Right lobe of liver (tissue), 4 donors: ENCODE measurements around the gene KATNAL2.

DNA sequence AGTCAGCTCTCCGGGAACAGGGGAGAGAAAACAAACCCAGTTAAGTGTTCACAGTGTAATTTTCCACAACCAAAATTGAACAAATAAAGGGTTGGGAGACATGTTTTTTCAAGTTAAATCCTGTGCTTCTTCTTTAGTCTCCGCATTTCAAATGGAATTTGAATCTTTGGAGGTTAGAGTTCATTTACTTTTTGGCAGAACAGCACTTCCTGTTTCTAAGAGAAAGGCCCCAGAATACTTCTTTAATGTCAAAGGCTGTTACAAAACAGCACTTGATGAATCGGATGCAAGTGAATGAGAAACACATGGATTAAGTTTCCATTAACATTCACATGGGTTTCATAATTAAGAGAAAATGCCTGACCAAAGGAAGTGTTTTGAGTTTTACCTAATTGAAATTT is 570.2 kb upstream of the SYT4 start:
- PRO-cap, 4 experiments, result no peak in any of the 4 experiments
- RAMPAGE, long total RNA, 2 experiments, result no peak in any of the 2 experiments

DNA sequence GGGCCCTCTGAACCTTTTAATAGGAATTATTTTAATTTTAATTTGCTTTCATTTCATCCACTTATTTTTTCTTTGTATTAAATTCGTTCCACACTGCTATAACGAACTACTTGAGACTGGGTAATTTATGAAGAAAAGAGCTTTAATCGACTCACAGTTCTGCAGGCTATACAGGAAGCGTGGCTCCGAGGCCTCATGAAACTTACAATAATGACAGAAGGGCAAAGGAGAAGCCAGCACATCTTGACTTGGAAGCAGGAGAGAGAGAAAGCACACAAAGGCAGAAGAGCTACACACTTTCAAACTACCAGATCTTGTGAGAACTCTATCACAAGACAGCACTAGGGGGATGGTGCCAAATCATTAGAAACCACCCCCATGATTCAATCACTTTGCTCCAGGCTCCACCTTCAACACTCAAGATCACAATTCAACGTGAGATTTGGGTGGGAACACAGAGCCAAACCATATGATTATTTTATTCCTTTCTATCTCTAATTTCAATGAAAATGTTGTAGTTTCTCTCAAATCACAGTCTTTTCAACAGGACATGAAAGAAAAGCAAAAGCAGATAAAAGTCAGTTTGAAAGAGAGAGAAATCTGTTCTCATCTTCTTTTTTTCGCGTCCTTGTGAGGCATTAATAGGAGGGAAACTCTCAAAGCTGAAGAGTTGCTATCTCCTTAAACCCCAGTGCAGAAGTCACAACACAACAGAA is 655.9 kb upstream of the SYT4 start:
- PRO-cap, 4 experiments, result no peak in any of the 4 experiments
- RAMPAGE, long total RNA, 2 experiments, result no peak in any of the 2 experiments

GRCh38 chr18:44745379-44746214 is 64.9 kb downstream of the SETBP1 start:
- PRO-cap, 4 experiments, result no peak in any of the 4 experiments
- RAMPAGE, long total RNA, 2 experiments, result no peak in any of the 2 experiments

- PRO-cap, 4 experiments, result peak in 1 of 4 experiments; most common plus-strand start chr18:45239145 (in 1)
- RAMPAGE, long total RNA, 2 experiments, result no peak in any of the 2 experiments
Observed at GRCh38 chr18:45239030-45239357, 376.3 kb upstream of the SLC14A2 start.

- PRO-cap, 4 experiments, result no peak in any of the 4 experiments
- RAMPAGE, long total RNA, 2 experiments, result no peak in any of the 2 experiments
Observed at GRCh38 chr18:45686702-45686980, 37.3 kb upstream of the SLC14A1 start.

GRCh38 chr18:45686981-45687653 is 36.9 kb upstream of the SLC14A1 start:
- PRO-cap, 4 experiments, result no peak in any of the 4 experiments
- RAMPAGE, long total RNA, 2 experiments, result no peak in any of the 2 experiments

GRCh38 chr18:45771285-45771828 is 47.4 kb downstream of the SLC14A1 start:
- PRO-cap, 4 experiments, result no peak in any of the 4 experiments
- RAMPAGE, long total RNA, 2 experiments, result no peak in any of the 2 experiments

DNA sequence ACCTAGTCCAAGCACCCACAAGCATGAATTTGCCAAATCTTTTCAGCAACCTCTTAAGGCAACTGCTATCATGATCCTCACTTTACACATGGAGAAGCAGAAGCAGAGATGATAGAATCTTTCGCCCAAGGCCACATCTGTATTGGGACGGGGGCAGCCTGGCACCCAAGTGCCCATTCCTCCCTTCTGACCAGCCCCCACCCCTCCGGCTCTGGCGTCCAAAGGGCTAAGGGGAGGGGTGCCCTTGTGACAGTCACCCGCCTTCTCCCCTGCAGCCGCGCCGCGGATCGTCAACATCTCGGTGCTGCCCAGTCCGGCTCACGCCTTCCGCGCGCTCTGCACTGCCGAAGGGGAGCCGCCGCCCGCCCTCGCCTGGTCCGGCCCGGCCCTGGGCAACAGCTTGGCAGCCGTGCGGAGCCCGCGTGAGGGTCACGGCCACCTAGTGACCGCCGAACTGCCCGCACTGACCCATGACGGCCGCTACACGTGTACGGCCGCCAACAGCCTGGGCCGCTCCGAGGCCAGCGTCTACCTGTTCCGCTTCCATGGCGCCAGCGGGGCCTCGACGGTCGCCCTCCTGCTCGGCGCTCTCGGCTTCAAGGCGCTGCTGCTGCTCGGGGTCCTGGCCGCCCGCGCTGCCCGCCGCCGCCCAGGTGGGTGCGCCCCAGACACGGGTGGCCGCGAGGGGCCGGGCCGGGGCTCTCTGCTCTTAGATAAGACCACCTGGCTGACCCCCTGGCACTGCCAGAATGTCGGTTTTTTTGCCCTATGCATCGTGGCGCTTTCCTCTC is 13.2 kb downstream of the SIGLEC15 start:
- PRO-cap, 4 experiments, result peak in 3 of 4 experiments; most common plus-strand start position 293 of the sequence (in 3); most common minus-strand start position 390 of the sequence (in 2)
- RAMPAGE, long total RNA, 2 experiments, result no peak in any of the 2 experiments

DNA sequence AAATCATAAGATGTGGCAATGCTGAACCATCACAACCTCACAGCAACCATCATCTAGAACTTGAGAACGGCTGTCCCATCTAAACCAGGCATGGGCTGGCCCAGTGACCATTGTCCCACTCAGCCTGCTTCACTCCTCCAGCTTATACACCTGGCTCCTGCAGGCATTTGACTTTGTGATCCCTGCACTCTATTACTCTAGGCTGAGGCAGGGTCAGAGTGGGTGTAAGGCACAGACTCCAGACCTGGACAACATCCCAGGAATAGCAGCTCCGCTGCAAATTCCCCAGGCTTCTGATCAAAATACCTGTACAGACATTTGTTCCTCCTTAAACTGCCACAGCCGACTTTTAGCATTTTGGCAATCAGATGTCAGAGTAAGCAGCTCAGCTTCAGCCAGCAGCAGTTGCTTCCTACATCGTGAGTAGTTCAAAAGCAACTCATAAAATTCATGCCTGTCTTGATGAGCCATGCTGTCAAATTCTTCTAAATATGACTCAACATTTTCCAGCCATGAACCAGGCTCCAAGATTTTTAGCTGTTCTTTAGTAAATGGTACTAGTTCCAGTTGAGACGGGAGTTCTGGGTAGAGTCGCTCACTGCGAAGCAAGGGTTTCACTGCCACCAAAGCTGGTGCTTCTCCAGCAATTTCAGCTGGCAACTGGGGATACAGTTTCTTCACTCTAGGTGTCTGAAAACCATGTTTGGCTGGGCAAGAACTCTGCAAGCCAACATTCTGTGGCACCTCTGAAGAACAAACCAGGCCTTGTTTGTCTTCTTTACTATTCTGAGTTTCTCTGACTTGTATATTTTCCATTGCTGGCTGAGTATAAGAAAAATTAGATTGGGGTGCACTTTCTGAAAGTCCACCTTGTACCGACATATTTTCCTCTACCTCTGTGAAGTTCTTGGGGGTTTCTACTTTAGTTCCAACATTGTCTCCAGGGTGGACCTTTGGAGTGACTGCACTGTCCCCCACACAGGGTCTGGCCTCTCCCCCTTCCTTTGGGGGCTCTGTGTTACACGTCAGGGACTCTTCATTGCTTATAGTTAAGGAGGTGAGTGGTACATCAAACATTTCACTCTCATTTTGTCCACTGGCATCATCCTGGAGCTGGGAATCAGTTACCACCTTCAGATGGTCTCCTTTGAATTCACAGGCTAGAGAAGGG is 12.7 kb downstream of the EPG5 start:
- PRO-cap, 4 experiments, result no peak in any of the 4 experiments
- RAMPAGE, long total RNA, 2 experiments, result no peak in any of the 2 experiments

DNA sequence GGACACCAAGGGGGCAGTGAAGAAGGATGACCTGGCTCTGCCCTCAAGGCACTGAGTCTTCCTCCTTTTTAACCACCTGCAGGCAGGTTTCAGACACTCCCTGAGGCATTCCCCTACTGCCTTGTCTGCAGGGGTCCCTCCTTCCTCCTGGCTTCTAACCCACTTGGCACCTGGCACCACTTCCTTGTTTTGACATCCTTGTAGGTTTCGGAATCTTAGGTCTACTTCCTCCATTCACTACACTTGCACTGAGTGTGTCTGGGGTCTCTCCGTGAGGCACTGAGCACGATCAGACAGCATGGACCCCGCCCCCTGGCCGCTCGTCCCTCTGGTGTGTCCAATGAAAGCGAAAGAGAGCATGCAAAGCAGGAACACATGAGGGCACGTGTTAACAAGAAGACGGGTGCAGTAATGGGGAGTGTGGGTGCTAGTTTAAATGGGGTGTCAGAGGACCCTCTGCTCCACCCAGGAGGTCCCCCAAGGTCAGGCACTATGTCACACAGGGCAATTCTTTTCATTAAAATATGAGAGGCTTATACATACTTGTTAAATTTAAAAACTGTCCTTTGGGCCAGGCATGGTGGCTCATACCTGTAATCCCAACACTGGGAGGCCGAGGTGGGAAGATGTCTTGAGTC is 5.8 kb upstream of the C18orf25 start:
- PRO-cap, 4 experiments, result no peak in any of the 4 experiments
- RAMPAGE, long total RNA, 2 experiments, result no peak in any of the 2 experiments

DNA sequence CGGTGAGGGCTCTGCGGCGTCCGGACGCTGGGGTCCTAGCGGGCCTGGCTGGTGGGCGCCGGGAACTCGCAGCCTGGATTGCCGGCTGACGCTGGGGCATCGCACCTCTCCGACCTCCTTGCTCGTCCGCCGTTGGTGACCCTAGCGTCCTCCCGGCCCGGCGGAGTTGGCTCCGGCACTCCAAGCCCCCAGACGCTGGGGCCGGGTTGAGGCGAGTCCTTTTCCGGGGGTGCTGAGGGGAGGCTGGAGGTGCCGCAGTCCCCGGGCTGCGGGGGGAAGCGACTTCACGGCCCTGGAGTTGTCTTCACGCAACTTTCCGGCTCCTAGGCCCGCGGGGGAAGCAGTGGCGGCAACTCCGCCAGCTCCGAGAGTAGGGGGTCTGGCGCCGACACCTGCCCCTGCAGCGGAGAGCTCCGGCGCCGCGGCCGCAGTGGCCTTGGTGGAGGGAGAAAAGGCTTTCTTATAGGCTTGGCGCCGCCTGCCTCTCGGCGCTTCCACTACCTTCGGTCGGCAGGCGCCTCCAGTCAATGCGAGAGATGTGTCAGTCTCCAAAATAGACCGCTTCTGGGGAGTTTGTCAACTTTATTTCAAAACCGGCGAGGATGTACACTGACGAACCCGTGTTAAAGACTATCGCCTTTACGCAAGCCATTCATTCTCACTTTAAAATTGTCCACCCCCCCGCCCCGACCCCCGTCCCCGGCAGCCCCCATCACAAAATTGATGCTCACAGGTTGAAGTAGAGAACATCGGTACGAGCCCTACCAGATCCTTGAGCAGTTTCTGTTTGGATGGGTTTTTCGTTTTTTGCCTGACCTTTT is 813 bp downstream of the C18orf25 start:
- PRO-cap, 4 experiments, result peak in 4 of 4 experiments; most common minus-strand start position 529 of the sequence (in 3)
- RAMPAGE, long total RNA, 2 experiments, result no peak in any of the 2 experiments

- PRO-cap, 4 experiments, result peak in 1 of 4 experiments; most common plus-strand start chr18:46343809 (in 1); most common minus-strand start chr18:46343687 (in 1)
- RAMPAGE, long total RNA, 2 experiments, result no peak in any of the 2 experiments
Observed at GRCh38 chr18:46343461-46344447, 9.9 kb downstream of the RNF165 start.

DNA sequence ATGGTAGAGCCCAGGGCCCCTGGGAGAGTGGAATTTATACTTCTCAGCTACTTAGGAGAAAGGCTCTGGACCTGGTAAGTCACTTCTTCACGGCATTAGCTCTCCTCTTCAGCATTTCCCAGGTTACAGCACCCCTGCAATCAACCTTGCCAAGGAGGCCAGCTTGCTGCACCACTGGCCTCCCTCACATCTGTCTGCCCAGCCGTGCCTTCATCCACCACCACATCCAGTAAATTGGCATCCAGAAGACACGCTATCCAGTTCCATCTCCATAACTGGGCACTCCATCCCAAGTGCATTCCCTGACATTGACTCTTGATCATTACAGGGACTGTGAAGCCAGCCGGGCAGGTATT is 95.3 kb downstream of the LOXHD1 start:
- PRO-cap, 4 experiments, result no peak in any of the 4 experiments
- RAMPAGE, long total RNA, 2 experiments, result no peak in any of the 2 experiments

GRCh38 chr18:46803312-46803992 is 46.6 kb upstream of the ST8SIA5 start:
- PRO-cap, 4 experiments, result no peak in any of the 4 experiments
- RAMPAGE, long total RNA, 2 experiments, result no peak in any of the 2 experiments

DNA sequence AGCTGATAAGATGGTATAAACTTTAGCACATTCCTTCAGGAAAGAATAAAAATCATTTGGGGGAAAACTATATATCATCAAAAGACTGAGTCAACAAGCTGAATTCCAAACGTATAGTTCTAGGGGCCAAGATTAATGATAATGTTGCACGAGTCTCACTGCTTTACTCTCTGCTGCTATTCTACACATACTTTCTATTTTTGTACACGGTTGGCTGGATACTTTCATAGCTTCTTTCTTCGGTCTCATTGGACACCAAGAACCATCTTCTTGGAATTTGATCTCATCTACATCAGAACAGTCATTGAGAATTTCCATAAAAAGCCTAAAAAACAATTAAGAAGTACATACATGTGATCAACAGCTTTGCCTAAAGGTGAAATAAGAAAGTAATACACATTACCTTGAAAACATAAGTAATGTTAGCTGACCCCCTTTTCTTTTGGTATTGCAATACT is 72.7 kb upstream of the ST8SIA5 start:
- PRO-cap, 4 experiments, result no peak in any of the 4 experiments
- RAMPAGE, long total RNA, 2 experiments, result start-site peak on the minus strand in 1 of 2 experiments, centred at position 296 of the sequence, 17 reads per replicate

DNA sequence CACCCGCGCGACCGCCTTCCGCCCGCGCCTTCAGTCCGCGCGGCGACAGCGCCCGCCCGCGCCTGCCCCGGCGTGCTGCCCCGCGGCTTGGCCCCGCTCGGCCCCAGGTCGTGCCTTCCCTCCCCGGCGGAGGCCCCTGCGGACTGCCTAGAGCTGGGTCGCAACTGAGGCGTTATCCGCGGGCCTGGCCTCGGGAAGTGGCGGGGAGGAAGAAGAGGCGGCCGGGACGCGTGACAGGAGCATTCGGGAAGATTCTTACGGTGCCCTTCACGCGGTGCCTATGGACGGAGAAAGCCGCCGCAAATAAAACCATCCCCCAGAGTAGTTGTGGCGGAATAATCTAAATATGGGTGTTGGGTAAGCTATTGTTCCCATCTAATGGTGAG is at the start of gene KATNAL2:
KATNAL2 (plus strand) TSS at position 33 of the 386 bp plus-strand sequence.
- PRO-cap, 4 experiments, result peak in 4 of 4 experiments; most common plus-strand start position 33 of the sequence (in 4)
- RAMPAGE, long total RNA, 2 experiments, result no peak in any of the 2 experiments

GRCh38 chr18:46945909-46946353 is 28.5 kb downstream of the KATNAL2 start:
- PRO-cap, 4 experiments, result no peak in any of the 4 experiments
- RAMPAGE, long total RNA, 2 experiments, result no peak in any of the 2 experiments

DNA sequence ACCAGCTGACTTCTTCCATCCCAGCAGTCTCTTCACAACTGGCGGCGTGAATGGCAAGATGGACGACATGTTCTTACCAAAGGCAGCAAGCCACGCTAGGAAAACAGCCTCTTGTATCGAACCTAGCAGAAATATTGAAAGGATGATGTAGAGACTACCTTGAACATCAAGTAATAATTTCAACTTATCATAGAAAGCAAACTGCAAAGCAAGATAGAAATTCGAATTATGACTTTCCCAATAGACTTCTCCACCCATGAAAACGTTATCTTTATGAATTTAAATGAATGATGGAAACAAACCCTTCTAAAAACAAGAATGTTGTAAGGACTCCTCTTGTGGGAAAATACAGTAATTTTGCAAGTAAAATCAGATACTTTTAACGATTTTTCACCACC is 33.8 kb downstream of the SMAD2 start:
- PRO-cap, 4 experiments, result no peak in any of the 4 experiments
- RAMPAGE, long total RNA, 2 experiments, result no peak in any of the 2 experiments

GRCh38 chr18:48004417-48005145 is 74.1 kb upstream of the SMAD2 start:
- PRO-cap, 4 experiments, result peak in 1 of 4 experiments; most common minus-strand start chr18:48004683 (in 1)
- RAMPAGE, long total RNA, 2 experiments, result no peak in any of the 2 experiments

GRCh38 chr18:48007577-48008910 is 77.6 kb upstream of the SMAD2 start:
- PRO-cap, 4 experiments, result peak in 4 of 4 experiments; most common plus-strand start chr18:48008468 (in 3); most common minus-strand start chr18:48008284 (in 2)
- RAMPAGE, long total RNA, 2 experiments, result no peak in any of the 2 experiments